Endothelial cell (in vitro differentiated cells): ENCODE data around the gene GOLGA1.

DNA sequence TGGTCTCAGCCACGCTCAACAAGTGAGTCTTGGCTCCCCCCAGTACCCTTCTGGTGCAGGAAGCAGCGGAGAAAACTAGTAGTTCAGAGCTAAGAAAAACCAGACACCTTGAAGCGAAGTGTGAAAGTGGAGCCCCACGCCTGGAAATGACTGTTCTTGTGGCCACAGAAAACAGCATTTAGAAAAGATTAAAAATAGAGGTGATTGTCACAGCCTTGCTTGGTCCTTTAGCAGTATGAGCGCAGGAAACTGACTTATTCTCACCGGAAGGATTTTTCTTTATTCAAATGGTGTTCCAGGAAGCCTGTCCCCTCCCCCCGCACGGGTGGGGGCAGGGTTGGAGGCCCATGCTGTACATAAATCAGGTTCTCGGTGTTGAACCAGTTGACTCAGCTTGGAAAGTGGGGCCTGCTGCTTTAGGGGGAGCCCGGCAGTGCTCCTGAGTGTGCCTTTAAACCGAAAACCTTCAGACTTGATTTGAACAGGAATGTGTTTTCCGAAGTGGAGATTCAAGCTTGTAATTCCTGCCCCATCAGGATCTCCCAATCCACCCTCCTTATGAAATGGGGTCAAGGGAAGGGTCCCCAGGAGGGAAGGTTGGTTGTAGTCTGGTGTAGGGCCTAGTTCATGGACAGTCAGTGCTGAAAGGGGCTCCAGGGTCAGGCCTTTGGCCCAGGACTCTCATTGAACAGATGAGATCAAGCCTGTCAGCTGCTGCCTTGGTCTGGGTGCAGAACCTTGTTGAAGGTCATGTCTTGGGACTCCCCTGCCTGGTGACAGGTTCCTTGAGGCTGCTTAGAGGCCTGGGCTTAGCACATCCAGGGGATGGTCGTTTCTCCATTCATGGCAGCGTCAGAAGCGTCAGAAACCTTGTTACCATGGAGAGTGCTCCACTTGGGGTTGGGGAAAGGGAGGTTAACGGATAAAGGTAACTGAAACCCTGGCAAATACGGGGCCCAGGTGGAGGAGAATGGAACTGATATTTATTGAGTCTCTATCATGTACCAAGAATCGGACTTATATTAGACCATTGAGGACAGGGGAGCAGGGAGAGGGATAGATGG is 8.5 kb downstream of the ARPC5L start:
- PRO-cap: bidirectional peak, plus-strand start at position 383 of the sequence, minus-strand start at position 251 of the sequence

DNA sequence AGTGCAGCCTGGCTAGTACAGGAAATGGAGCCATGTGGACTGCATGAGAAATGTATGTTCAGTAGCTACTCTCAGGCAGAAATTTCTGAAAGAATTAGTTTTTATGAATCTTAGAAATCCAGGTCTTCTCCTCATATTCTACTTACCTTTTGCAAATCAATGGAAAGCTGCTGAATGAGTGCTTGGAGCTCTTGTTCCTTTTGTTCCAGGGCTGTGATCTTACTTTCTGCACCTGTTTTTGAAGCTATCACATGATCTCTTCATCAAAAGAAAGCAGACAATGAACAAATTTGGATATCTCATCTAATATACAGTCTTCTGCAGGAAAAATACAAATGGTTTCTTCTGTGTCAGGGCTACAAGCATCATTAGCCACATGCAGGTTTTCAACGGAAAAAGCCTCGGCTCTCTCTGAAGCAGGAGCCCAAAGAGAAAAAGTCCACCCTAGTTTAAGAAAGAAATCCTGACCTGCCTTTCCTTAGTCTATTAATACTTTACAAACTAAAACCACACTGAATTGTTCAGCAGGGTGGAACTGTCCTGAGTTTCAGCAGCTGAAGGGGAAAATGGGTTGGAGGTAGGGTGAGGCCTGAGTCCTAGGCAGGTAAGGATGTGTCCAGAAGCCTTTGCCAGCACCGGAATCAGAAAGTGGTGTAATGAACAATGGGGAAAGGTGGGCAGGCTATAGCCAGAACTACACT is 19.8 kb downstream of the GOLGA1 start:
- PRO-cap: no peak

- PRO-cap: no peak
Measured at GRCh38 chr9:124940094-124940883, 594 bp downstream of the GOLGA1 start.

GRCh38 chr9:124940884-124941699 is at the start of gene GOLGA1:
Gene GOLGA1 (minus strand): TSS chr9:124941083.
- PRO-cap: bidirectional peak, plus-strand start at chr9:124941178, minus-strand start at chr9:124940990

DNA sequence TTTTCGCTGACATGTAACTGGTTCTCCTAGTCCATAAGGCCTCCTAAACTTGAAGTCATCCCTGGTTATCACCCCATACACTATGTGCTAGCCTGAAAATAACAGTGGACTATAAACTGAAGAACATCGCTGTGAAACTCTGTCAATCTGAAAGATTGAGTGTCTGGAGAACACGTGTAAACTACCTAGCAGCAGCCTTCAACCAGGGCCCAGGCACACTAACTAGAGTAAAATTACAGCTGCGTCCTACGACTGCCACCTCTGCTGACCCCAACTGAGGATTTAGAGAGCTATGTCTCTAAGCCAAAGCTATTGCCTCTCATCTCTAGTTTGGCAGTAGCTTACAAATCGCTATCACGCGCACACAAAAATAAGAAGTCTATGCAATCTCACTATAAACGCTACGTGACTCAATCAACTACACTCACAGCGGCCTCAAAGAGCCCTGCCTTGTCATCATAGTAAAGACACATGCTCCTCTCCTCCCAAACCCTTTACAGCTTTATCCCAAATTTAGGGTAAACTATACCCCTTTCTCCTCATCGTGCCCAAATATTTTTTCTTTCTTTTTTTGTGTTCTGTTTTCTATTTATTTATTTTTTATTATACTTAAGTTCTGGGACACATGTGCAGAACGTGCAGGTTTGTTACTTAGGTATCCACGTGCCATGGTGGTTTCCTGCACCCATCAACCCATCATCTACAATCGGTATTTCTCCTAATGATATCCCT is 8.7 kb downstream of the PPP6C start:
- PRO-cap: no peak

- PRO-cap: no peak
Measured at GRCh38 chr9:125262179-125262820, 674 bp downstream of the GAPVD1 start.

DNA sequence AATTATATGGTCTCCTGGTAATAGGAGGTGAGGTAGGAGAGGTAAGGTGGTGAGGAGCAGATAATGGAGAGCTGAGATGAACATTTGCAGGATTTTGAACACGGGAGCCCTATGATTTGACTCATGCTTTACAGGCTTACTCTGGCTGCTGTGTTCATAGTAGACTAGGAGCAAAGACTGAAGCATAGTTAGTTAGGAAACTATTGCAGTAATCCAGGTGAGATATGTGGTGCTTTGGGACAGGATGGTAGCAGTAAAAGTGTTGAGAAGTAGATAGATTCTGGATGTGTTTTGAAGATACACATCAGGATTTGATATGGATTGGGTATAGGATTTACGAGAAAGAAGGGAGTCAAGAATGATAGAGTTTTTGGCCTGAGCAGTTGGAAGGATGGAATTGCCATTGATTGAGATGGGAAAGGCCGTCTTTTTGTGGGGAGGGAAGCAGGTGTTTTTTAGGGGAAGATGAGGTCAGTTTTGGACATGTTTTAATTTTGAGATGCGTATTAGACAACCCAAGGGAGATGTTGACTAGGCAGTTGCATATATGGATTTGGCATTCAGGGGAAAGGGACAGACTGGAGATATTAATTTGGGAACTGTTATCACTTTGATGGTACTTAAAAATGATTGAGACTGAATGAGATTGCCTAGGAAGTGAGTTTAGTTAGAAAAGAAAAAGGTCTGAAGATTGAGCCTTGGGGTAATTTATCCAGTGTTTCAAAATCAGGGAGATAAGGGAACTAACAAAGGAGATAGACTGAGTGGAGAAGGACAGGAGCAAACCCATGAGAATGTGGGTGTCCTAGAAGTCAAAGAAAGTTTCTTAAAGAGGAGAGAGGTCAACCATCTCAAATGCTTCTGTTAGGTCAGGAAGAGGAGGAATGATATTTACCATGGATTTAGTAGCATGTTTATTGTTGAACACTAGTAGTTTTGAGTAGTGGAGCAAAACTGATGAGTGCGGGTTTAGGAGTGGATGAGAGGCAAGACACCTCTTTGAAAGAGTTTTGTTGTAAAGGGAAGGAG is 27.9 kb downstream of the GAPVD1 start:
- PRO-cap: no peak

DNA sequence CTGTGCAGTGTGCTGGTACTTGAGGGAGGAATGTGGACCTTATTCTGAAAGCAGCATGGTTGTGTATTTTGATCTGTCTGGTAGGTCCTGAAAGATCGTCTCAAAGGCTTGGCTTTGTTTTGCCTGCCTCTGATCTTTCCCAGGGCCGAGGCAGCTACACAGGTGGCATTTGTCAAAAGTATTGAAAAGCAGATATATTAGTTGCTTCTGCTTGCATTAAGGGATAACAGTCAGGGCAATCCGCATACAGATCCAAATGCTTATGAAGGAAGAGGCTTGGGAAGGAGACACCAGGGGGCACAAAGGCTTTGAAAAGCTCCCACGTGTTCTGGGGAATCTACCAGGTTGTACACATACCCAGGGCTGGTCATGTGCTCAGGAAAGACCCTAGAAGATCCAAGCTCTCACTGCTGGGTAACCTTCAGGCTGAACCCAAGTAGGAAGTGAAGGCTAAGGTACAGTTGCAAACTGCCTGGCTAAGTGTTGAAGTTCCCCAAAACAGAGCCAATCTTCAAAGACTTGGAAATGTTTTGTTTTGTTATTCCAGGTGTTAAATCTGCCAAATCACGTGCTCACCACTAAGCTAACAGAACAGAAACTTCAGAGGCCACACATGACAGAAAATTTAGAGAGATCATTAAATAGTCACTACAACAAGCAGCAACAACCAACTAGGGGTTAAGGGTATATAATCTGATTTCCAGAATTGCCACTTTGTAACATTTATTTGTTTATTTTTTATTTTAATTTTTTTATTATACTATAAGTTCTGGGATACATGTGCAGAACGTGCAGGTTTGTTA is 54.0 kb downstream of the GAPVD1 start:
- PRO-cap: no peak

GRCh38 chr9:125690464-125691072 is 16.4 kb downstream of the MAPKAP1 start:
- PRO-cap: no peak

GRCh38 chr9:125785466-125786815 is 38.8 kb downstream of the PBX3 start:
- PRO-cap: no peak

DNA sequence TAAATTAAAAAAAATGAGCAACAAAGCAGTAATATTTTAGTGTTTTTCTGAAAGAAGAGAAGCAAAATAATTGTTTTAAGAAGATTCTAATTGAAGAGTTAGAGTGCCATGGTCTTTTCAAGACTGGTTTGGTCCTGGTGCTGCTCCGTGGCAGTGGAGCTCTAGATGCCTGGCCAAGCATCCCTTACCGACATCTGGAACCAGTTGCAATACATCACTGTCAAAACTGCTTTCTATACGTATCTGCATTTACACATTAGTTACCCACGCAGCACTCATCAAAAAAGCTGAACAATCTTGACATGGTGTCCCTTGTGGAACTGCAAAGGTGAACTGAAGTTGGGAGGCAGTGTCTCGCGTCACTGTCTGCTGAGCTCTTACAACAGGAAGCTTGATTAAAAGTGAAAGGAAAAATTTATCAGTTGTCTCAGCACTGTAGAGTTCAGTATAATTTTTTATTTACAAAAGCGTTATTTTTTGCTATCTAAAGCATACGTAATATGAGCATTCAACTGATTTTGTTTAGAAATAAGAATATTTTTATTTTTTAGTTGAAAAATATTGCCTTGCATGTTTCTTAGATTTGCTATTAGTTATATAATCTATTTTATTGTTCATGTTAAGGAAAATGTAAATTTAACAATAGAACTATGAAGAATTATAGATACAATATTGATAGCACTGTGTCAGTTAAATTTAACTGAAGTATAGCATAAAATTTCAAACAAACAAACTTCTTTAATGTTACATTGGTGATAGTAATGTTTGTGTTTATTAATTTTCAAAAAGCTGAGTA is 82.7 kb downstream of the PBX3 start:
- PRO-cap: no peak

GRCh38 chr9:126298288-126298926 is 28.2 kb upstream of the MVB12B start:
- PRO-cap: no peak

- PRO-cap: no peak
Measured at GRCh38 chr9:126345517-126345804, 18.8 kb downstream of the MVB12B start.

GRCh38 chr9:126366585-126367061 is 40.0 kb downstream of the MVB12B start:
- PRO-cap: no peak

DNA sequence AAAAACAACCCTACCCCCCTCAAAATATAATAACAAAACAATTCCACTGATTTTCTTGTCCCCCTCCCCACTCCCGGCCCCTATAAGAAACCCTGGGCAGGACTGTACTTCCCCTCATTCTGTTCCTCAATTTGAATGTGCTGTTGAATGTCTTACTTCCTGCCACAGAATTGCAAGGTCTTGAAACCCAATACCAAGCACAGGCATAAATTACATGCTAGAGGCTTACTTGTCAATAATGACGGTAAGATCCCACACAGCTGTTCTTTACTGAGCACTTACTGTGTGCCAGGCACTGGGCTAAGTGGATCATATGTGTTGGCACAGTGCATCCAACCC is 63.3 kb downstream of the MVB12B start:
- PRO-cap: no peak

- PRO-cap: no peak
Measured at GRCh38 chr9:126471017-126471523, 142.7 kb upstream of the LMX1B start.

- PRO-cap: no peak
Measured at GRCh38 chr9:126616842-126617467, 3.2 kb downstream of the LMX1B start.

DNA sequence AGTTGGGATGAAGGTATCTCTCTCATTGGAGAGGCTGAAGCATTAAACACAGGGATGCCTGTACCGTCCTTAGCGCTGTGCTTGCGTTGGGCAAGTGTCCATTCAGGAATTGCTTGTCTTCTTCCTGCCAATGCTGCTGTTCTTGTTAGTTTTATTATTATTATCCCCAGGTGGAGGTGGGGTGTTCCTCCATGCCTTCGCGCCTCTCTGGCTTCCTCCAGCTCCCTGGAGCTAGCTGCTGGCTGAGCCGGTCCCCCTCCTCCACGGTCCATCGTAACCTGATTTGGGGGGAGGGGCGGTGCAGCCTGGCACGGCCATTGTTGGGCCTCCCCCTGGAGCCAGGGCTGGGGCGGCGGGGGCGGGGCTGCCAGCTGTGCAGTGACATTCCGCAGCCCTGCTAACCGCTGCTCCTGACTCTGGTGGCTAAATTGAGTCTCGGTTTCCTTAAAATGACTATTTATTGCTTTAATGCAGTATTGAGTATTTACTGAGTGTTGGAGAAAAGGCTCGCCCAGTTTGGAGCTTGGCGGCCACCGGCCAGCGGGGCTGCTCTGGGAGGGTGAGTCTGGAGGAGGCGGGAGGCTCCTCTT is 51.3 kb downstream of the LMX1B start:
- PRO-cap: bidirectional peak, plus-strand start at position 374 of the sequence, minus-strand start at position 237 of the sequence

DNA sequence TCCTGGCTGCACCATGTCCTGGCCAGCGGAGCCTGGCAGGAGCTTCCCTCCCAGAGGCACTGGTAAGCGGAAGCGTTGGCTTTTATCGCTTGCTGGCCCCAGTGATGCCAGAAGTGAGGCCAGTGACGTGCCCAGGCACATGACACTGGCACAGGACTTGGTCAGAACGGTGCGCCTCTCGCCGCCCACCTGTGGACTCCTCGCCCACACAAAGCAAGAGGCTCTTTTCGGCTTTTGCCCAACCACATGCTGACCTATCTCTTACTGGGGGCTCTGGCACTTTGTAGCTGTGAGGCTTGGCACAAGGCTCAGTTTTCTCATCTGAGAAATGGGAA is 59.0 kb downstream of the LMX1B start:
- PRO-cap: no peak

- PRO-cap: no peak
Measured at GRCh38 chr9:127122867-127123328, 463 bp upstream of the ANGPTL2 start.